ENCODE data around the genes HOXA11 and EVX1.

- RRBS: no CpG with 5 or more reads among the region's 13 CpGs
These were observed 302.4 kb upstream of the NFE2L3 start for GRCh38 chr7:25849372-25850226.

- RRBS: no CpG with 5 or more reads among the region's 19 CpGs
These were observed 289.9 kb upstream of the NFE2L3 start for GRCh38 chr7:25862053-25862509.

GRCh38 chr7:25894293-25894756 is 257.7 kb upstream of the NFE2L3 start:
- RRBS: no CpG with 5 or more reads among the region's 4 CpGs

- RRBS: no CpG with 5 or more reads among the region's 4 CpGs
These were observed 254.6 kb upstream of the NFE2L3 start for GRCh38 chr7:25897504-25897788.

- RRBS: no CpG with 5 or more reads among the region's 12 CpGs
These were observed 20.7 kb downstream of the HNRNPA2B1 start for GRCh38 chr7:26179539-26180549.

GRCh38 chr7:26181351-26181913 is 19.1 kb downstream of the HNRNPA2B1 start:
- RRBS: no CpG with 5 or more reads among the region's 1 CpG

DNA sequence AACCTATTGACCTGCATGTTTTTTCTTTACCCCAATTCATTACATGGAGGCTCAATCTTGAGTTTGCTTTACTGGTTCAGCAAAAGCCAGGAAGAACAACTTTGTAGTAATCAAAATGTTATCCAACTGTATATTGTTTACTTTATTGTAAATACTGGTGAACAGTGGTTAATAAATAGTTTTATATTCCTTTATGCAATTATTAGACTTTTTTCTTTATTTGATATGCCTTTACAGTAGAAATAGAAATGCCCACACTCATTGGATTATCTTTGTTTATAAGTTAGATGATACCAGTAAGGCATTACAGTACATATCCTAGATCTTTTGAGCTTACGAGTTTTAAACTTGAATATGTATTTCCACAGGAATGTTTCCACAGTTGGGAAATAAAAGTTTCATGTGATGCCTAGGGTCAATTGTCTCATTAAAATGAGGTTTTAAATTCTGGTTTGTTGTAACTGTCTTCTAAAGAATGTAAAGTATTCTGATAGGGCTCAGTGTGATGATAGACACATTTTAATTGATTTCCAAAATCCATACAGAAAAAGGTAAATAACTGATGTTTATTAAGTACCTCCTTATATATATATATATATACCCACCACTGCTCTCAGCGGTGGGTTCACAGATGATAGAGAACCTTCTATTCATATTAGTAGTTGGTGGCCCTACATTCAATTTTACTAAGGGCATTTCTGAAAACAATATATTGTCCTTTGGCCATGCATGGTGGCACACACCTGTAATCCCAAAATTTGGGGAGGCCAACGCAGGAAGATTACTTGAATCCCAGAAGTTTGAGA is 11.8 kb downstream of the CBX3 start:
- RRBS: no CpG with 5 or more reads among the region's 3 CpGs

DNA sequence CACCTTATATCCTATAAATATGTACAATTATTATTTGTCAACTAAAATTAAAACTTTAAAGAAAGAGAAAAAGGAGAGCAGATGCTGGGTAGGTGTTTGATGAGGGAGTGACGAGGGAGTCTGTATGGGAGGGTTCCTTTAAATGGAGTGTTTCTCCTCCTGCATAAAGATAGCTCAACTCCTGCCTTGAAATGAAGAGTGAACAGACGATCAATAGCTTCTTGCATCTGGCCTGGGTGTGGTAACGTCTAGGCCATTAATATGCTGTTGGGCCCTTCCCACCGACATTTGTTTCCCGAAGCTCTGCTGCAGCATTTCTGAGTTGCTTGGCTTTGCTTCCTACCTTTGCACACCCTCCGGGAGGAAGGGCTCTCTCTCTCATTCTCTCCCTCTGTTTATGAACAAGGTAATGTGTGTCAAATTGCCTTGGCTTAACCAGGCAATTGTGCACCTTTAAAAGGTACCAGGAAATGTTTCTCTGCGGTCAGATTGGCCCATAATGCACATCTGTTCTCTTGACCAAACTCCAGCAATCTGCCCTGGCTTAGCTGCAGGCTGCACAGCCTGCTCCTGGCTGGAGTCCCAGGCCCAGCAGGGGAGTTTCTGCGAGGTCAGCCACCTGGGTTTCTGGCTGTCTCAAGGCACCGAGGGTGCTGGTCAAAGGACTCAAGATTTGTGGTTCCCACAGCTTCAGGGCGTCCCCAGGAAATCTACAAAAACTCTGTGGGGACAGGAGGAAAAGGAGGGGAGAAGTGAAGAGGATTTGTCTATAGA is 223.7 kb downstream of the SNX10 start:
- RRBS: no CpG with 5 or more reads among the region's 10 CpGs

DNA sequence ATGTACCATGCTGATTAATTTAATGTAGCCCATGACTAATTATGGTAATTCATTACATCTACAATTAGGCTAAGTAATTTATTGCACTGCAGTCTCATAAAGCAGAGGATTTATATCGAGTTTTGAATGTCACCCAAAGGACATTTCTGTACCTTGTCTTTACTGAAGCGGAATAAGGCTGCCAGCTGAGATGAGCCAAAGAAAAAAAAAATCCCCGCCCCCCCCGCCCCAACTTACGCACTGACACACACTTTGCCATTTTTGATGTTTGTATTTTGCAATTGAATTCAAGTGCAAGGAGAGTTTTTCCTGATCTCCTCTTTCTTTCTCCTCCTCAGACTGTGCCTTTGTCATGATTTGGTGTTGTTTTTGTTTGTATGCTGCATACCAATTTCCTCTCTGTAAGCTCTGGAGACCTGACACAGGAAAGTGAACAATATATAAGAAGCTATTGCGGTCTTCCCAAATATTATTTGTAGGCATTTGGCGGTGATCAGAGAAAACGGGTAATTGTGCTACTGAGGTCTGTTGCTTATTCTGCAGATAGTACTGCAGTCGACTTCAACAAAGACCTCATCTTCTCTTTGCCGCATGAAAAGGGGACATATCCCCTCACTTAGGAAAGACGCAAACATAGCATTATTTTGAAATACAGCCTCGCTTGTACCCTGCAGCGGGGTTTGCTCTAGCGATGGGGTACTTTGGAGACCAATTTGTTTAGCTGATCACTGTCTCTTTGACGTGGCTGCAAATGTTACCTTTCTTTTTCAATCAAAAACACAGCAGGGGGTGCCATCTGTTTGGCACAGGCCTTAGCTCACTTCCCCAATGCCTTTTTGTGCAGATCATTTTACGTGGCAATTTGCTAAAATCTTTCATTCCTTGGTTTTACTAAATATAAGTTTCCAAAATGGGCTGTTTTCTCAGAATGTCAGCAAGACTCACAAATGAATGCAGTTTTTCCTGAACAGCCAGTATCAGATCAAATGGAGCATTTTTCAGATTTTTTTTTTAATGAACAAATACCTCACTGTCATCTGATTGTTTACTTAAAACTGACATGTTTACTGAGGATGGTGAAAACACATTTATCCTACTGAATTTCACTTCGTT is 206.5 kb downstream of the SKAP2 start:
- RRBS: no CpG with 5 or more reads among the region's 17 CpGs

DNA sequence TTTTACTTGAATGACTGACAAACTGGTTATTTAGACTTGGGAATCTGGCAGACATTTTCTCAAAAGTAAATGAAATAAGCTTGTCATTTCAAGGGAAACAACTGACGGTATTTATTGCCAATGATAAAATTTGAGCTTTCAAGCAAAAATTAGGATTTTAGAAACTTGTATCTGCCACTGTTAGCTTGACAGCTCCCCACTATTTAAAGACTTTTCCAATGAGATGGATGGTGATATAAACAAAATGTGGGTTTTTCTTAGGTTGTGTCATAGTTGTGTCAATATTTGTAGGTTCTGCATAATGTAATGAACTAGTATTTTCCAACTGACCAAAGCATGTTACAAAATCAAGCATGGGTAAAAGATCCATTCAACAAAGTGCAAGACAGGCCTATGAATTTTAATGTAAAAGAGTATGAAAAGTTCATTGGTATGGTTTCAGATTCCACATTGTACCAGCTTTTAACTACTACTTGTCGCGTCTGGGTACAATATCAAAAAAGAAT is 165.6 kb downstream of the SKAP2 start:
- RRBS: no CpG with 5 or more reads among the region's 3 CpGs

DNA sequence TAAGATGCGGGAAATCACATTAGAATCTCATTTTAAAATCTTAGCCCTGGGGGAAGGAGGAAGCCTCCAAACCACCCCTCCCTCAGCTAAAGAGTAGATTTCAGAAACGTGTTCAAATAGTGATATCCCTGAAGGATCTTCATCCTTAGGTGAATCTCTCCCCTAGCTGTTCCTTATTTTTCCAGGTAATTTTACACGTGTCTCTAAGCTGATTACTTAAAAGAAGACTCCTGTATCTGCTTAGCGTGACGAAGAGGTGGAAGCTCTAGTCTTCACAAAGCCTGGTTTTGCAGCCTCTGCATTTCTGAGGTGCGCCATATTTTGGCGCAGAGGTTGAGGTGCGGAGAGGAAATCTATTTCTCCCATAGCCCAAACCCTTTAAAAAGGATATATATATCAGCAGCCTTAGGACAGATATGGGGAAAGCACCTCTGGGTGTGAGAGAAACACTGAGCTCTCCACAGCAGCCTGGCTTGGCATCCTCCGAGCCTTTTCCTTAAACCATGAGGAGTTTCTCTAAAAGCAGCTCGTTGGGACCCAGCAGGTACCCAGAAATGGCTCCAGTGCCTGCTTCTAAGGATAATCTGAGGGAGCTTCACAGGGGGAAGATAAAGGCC is 2.9 kb upstream of the HOXA2 start:
- RRBS: no CpG with 5 or more reads among the region's 10 CpGs

GRCh38 chr7:27113130-27113684 is 10.7 kb upstream of the HOXA2 start:
- RRBS: 77% methylated on average over 14 of the region's 27 CpGs

- RRBS: no CpG with 5 or more reads among the region's 1 CpG
These were observed 11.2 kb downstream of the HOXA4 start for GRCh38 chr7:27119180-27119944.

DNA sequence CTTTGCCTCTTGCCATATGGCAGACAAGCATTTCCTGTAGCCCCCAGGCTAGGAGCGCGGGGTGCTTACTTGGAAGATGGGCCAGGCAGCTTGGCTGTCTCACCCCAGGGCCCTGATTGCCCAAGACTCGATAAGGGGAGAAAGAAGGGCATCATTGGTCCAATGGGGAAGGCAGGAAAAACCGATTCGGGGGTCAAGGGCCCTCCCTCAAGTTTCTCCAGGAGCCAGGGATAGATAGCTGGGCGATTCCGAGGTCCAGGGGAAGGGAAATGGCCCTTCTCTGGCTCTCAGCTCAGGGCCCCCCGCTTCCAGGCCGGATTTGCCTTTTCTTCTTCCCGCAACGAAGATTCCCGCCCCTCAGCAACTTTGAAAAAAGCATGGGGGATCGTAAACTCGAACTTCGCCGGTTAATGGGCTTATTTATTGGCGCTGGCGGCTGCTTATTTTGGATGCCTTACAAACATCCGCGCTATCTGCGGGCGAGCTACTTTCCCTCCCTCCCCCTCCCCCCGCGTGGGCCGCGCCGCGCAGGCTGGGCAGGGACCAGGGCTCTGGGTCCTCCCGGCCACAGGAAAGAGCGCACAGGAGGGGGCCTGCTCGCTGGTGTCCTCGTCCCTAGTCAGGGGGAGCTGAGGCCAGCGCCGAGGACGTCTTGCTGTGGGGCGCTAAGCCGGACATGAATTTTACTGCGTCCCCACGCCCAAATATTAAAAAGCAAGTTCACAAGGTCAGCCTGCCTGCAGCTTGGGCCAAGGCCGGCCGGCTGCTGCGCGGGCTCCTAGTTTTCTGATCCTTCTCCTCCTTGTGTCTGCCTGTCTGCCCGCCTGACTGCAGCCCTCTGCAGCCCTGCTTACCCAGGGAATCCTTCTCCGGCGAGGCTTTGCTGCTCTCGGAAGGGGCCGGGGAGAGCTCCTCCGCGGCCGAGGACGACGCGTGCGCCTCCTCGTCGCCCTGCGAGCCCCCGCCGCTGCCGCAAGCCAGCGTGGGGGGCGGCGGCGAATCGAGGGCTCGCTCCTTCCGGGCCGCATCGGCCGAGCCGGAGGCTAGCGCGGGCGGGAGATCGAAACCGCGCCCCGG is 1.3 kb downstream of the HOXA10 start:
- RRBS: 4% methylated on average over 7 of the region's 79 CpGs

DNA sequence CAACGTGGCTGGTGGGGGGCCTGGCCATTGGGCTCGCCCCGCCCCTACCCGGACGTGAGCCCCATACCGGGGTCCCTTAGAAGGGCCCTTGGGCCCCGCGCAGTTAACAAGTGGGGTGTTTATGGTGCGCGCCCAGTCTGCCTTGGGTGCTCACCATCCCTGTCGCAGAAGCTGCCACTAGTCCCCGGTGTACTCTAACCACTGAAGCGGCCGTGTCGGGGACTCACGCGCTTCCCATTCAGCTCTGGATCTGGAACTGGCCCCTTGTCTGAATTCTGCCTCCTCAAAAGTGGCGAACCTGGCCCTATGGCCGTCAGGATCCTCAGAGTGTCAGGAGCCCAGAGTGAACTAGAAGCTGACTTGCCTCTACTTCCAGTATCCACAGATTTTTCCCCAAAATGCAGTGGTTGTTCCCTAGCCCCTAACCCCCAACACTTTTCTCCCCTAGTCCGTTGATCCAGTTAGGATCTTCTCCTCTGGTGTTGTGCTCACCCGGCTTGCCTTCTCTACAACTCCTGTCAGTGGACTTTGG is 494 bp upstream of the HOXA10 start:
- RRBS: 10% methylated on average over 4 of the region's 21 CpGs

GRCh38 chr7:27185135-27186267 is at the start of gene HOXA11:
Gene HOXA11 (minus strand): TSS chr7:27185232.
- RRBS: 22% methylated on average over 11 of the region's 58 CpGs

- RRBS: no CpG with 5 or more reads among the region's 9 CpGs
These were observed 2.2 kb upstream of the HOXA11 start for GRCh38 chr7:27187144-27187786.

DNA sequence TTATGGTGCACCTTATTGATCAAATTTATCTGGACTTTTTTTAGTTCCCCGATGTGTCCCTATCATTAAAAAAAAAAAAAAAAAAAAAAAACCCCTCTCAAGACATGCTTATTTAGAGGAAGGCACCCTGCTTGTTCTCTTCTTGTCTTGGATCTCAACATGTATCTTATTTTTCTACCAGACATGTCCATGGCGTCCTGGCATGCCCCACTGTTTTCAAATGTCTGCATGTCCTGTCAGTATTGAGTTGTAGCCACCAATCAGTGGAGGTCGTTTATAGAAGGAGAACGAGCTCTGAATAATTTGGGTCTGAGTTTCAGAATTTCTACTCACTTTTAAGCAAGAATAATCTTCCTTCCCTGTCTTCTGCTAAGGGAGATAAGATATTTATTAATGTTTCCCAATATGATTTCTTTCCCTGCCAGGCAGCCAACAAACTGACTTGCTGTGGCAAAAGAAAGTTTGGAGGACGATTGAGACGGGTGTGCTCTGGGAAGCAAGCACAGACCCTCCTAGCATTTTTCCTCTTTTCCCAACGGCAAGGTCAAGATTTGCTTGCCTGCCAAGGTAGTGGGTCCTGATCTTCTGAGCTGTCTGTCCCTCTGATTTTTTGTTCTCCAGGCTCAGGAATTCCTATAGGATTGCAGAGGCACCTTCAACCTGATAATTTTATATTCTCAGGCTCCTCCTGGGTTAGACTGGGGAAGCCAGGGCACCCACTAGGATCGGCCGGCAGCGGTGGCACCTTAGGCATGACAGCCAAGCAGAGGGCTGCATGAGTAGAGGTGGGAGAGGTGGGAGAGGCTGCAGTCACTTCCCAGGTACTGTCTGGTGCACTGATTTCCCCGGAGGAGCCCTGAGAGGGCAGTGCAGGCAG is 3.1 kb upstream of the HOXA13 start:
- RRBS: no CpG with 5 or more reads among the region's 11 CpGs

- RRBS: no CpG with 5 or more reads among the region's 37 CpGs
These were observed at the start of gene EVX1 for GRCh38 chr7:27242375-27242913. Gene EVX1 (plus strand): TSS chr7:27242802.